Measurements from ENCODE around the genes WNT3A and ARF1.

DNA sequence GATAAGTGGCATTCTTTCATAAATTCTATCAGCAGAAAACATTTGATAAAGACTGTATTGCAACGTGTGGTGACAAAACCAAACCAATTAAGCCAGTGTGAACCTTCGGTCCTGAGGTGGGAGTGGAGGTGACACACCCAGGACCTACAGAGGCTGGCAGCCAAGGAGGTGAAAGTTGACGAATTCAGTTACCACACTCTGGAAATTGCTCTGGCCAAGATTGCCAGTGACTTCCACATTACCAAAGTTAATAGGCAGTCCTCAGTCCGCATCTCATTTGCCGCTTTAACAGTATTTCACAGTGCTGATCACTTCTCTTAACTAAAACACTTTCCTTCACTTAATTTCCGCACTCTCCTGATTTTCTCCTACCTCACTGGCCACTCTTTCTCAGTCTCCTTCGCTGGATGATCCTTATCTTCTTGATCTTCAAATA is 5.0 kb upstream of the CDC42BPA start:
- PRO-cap, 2 experiments = no peak in any of the 2 experiments

DNA sequence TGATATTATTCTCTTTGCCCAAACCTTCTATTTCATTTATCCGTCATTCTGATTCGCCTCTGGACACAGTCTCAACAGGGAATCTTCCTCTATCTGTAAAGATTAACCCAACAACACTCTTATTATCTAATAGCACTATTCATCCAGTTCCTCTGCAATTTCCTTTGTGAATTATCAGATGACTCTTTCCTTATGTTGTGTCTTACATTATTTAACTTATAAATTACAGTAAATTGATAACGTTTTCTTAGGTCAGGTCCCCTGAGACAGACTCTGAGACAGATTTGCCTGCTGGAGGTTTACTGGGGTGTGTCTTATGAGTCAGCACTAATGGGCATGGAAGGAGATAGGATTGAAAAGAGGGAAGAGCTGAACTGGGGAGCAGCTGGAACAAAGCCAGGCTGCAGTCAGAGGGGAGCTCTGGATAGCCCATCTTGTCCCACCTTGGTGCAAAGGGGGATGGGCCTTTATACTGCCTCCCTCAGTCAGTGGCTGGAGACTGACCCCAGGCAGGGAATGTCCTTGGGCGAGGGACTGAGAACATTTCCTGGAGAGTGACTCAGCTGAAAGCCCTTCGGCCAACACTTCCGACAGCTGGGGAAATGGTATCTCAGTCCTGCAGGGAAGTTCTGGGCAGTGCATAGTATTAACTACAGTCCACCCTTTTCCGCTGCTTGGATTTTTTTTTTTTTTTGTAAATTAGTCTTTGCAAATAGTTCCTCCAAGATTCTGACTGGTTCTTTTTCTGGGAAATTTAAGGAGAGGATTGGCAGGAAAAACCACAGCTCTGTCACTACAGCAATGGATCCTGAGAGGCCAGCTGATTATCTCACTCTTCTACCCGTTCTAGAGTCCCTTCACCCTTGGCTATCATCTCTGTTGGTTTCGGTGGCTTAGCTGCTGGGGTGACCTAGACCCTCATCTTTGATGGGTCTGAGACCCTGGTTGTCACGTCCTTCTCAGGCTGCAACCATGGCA is 39.0 kb upstream of the CDC42BPA start:
- PRO-cap, 2 experiments = peak in 2 of 2 experiments; most common plus-strand start position 793 of the sequence (in 2); most common minus-strand start position 501 of the sequence (in 1)

DNA sequence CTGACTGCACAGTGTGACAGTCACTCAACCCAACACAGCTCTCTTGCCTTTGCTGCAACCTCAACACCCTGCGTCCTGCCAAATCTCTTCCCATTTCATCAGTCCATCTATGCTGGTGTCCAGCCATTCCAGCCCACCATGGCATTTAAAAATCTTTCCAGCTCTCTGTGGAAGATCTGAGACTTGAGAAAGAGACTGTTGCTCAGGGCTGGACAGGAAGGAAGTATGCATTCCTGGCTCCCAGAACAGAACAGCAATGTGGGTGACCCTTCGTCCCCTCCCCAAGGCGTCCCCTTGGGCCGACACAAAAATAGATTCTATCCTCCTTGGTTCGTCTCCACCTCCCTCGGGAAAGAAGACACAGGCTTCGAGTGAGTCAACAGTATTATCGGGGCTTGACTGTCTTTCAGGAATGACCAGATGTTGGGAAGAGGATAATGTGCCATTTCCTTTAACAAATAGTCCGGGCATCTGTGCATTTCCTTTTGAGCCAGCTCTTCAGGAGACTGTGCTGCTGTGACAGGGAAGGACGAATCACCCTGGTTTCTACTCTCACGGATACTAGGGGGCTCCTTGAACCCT is 111.3 kb upstream of the CDC42BPA start:
- PRO-cap, 2 experiments = peak in 1 of 2 experiments; most common plus-strand start position 448 of the sequence (in 1); most common minus-strand start position 225 of the sequence (in 1)

- PRO-cap, 2 experiments = no peak in any of the 2 experiments
Observed at GRCh38 chr1:227734384-227734953, 633 bp downstream of the JMJD4 start.

DNA sequence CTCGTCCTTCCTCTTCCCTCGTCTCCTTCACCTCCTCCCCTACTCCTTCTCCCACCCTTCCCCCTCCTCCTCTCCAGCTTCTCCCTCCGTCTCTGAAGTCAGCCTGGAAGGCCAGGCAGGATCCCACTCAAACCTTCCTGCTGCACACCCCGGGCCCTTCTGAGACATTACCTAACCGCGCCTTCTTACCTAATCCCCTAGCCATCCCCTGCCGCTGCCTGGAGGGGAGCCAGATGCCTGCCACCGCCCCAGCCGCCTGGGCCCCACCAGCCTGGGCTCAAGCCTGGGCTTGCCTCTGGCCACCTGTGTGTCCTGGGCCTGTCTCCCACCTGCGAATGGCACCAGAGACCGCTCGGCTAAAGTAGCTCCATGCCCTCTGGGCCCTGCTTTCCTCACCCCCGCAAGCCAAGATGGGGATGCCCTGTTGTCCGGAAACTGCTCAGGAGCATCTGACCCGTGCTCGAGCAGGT is 32.0 kb downstream of the WNT9A start:
- PRO-cap, 2 experiments = no peak in any of the 2 experiments

DNA sequence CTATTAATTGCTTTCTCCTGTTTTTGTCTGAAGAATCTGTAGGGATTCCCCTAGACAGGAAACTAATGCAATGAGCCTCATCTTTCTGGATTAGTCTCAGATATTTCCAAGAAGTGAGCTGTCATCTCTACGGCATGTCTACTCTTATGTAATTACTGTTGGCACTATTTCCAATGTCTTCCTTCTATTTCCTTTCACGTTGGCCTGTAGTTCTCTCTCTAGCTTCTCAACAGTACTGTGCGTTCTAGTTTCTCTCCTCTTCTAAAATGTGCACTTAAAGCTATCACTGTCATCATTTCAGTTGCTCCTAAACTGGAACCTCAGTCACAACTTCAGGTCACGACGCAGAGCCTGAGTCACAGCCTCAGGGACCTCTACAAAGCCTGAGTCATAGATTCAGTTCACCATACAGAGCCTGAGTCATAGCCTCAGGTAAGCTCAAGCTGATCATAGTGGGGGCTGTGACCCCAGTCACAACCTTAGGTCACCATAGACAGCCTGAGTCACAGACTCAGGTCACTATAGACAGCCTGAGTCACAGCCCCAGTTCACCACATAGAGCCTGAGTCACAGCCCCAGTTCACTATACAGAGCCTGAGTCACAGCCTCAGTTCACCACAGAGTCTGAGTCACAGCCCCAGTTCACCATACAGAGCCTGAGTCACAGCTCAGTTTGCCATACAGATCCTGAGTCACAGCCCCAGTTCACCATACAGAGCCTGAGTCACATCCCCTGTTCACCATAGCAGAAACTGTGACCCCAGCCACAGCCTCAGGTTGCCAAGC is 13.1 kb downstream of the WNT9A start:
- PRO-cap, 2 experiments = no peak in any of the 2 experiments

GRCh38 chr1:227948309-227948758 is 602 bp upstream of the WNT9A start:
- PRO-cap, 2 experiments = no peak in any of the 2 experiments

GRCh38 chr1:228006765-228007829 is at the start of gene WNT3A:
TSS of gene WNT3A (plus strand) at chr1:228006998.
- PRO-cap, 2 experiments = no peak in any of the 2 experiments

GRCh38 chr1:228082305-228082848 is at the start of gene ARF1:
TSS of gene ARF1 (plus strand) at chr1:228082708.
- PRO-cap, 2 experiments = peak in 2 of 2 experiments; most common plus-strand start chr1:228082708 (in 2); most common minus-strand start chr1:228082500 (in 2)

- PRO-cap, 2 experiments = no peak in any of the 2 experiments
Observed at GRCh38 chr1:228161449-228161653, 4.3 kb upstream of the IBA57 start.

DNA sequence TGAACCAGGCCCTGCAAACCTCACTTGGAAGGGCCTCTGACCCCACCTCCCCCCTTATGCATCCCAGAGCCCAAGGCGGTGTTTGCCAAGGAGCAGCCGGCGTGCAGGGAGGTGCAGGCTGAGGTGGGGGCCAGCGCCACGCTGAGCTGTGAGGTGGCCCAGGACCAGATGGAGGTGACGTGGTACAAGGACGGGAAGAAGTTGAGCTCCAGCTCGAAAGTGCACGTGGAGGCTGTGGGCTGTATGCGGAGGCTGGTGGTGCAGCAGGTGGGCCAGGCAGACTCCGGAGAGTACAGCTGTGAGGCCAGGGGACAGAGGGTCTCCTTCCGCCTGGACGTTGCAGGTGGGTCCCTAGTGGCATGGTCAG is 11.4 kb downstream of the OBSCN start:
- PRO-cap, 2 experiments = no peak in any of the 2 experiments

GRCh38 chr1:228315716-228316451 is 90.8 kb downstream of the TRIM11 start:
- PRO-cap, 2 experiments = no peak in any of the 2 experiments

DNA sequence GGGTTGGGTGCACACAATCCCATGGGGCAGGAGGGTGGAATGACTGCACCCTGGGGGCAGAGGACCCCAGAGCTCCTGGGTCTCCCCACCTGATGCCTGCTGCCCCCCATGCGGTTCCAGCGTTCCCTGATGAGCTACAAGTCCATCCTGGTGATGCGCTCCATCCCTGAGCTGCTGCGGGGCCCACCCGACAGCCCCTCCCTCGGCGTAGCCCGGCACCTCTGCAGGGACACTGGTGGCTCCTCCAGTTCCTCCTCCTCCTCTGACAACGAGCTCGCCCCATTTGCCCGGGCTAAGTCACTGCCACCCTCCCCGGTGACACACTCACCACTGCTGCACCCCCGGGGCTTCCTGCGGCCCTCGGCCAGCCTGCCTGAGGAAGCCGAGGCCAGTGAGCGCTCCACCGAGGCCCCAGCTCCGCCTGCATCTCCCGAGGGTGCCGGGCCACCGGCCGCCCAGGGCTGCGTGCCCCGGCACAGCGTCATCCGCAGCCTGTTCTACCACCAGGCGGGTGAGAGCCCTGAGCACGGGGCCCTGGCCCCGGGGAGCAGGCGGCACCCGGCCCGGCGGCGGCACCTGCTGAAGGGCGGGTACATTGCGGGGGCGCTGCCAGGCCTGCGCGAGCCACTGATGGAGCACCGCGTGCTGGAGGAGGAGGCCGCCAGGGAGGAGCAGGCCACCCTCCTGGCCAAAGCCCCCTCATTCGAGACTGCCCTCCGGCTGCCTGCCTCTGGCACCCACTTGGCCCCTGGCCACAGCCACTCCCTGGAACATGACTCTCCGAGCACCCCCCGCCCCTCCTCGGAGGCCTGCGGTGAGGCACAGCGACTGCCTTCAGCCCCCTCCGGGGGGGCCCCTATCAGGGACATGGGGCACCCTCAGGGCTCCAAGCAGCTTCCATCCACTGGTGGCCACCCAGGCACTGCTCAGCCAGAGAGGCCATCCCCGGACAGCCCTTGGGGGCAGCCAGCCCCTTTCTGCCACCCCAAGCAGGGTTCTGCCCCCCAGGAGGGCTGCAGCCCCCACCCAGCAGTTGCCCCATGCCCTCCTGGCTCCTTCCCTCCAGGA is 35.4 kb downstream of the TRIM11 start:
- PRO-cap, 2 experiments = peak in 2 of 2 experiments; most common plus-strand start position 702 of the sequence (in 2); most common minus-strand start position 499 of the sequence (in 2)

DNA sequence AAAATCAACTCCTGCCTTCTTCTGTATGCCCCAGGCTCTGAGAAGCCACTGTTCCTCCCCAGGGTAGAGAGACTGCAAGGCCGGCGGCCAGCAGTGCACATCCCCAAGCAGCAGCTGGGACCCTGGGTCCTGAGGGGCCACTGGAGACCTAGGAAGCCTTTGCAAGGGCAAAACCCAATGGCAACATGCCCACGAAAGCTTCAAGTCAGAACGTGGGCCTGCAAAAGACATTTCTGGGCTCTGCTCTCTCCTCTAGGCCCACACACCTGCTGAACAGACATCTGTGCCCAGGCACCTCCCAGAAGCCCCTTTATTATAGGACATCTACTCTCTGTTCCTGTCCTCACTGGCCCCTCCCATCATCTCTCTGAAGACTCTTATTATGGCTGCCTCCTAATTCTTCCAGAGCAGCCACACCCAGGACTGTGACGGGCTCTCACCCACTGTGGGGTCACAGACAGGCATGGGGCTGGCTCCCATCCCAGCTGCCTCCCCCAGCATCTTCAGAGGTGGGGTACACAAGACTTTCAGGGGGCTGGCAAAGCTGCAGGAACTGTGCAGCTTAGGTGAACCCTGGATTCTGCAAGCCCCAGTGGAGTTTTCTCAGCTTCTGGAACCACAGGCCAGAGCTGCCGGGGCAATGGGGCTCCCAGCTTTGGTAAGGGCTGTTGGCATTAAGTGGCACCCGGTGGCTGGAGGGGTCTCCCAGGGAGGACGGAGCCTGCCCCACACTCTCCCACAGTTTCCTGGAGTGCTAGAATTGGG is 12.7 kb downstream of the TRIM11 start:
- PRO-cap, 2 experiments = no peak in any of the 2 experiments

GRCh38 chr1:228394556-228395694 is 11.7 kb downstream of the TRIM11 start:
- PRO-cap, 2 experiments = no peak in any of the 2 experiments

DNA sequence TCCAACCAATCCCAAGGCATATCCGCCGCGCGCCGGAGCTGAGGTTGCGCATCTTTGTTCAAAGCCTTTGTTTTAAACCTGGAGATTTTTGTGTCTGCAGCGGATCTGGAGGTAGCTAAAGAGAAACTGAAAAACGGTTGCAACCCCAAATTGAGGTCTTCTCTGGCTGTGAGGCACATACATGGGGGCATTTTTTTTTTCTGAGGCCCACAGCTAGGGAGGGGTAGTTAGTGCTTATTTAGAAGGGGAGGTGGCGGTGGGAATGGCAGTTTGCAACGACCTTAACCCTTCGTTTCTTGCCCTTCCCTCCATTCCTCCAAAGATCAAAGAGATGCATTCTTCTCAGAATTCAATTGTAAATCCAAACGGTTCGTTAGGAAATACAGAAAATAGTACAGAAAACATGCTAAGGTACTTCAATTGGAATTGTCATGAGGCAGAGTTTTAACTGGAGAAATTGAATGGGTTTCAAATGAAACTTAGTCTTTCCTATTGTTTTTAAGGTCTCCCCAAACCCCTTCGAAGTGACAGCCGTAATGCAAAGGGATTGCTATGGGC is 7.0 kb downstream of the H2BC26 start:
- PRO-cap, 2 experiments = no peak in any of the 2 experiments

- PRO-cap, 2 experiments = no peak in any of the 2 experiments
Observed at GRCh38 chr1:228646633-228647272, 88.5 kb upstream of the RHOU start.

DNA sequence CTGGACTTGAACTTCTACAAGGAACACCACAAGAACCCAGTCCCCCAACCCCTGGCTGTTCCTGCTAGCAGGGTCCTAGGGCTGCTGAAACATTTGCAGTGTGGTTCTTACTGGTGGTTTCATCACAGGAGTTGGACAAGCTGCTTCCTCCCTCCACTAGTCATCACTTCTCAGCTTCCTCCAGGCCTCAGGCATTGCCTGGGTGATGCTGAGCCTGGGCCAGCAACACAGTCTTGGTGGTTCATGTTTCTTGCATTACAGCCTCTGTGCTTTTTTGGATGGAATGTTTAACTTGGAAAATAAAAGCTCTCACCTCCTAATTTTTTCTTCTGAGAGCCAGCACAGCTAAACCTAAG is 66.1 kb upstream of the RHOU start:
- PRO-cap, 2 experiments = no peak in any of the 2 experiments

- PRO-cap, 2 experiments = no peak in any of the 2 experiments
Observed at GRCh38 chr1:228768009-228768561, 32.8 kb downstream of the RHOU start.

- PRO-cap, 2 experiments = no peak in any of the 2 experiments
Observed at GRCh38 chr1:228782859-228783931, 47.9 kb downstream of the RHOU start.

Measured in right ventricle myocardium (tissue), 1 donor.